ENCODE measurements around a stretch of chr3.

DNA sequence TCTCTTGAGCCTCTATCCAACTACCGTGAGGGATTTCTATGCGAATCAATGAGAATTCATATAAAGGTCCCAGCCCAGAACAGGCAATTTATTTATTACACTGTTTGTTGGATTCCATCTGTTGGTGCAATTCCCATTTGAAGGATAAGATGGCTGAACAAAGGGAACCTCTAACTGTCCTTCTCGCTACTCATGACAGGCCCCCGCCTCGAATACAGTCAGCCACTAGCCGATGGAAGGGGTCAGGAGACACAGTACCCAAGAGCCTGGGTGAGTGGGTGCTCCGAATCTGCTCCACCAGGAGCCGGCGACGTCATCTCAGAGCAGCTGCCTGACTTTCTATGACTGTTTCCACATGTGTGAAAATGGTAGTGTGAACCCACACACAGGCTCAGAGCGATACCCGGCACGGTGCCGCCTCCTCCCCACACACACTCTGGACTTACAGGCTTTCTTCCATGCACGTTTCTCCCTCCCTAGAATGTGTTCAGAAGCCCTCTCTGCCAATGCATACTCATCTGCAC, 30.0 kb downstream of the VGLL4 start:
- PRO-cap, result no peak

- PRO-cap, result no peak
These were observed 76.2 kb downstream of the TAMM41 start for GRCh38 chr3:11770455-11770853.

DNA sequence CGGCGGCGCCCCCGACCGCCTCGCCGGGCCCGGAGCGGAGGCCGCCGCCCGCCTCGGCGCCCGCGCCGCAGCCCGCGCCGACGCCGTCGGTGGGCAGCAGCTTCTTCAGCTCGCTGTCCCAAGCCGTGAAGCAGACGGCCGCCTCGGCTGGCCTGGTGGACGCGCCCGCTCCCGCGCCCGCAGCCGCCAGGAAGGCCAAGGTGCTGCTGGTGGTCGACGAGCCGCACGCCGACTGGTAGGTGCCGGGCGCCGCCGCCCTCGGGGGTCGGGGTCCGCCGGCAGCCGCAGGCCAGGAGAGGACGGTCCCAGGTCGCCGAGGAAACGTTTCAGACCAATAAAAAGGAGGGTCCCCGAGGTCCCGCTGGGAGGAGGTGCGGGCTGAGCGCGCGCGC, 502 bp downstream of the SYN2 start:
- PRO-cap, result no peak

DNA sequence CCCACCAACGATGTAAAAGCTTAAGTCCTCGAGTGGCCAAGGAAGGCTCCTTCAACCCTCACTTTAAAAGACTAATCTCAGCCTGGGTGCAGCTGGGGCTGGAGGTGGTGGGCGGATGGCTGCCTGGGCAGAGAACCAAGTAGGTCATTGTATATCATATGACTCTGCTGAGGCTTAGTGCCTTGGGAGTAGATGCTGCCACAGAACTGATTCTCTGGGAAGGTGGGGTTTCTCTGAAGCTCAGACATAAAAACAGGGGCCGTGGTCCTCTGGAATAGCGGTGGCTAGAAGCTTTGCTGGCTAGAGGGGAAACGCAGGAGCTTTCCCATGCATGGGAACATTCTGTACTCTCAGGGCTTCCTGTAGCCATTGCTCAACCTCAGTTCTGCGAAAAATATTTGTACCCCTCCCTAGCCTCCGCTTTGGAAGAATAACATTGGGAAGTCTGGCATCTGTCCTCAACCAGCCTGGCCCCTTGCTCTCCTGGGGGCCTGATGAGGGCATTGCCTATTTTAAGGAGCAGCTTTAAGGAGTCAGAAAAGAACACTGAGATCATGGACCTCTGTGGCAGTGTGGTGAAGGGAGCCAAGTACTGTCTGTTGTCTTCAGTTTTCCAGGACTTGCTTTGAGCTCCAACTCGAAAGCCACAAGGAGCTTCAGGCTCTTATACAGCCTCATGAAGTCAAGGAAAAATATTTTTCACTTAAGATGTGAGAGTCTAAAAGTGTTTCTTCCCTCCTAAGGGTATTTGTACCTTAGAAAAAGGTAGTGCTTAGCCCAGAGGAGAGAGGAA, 14.6 kb downstream of the TIMP4 start:
- PRO-cap, result no peak

DNA sequence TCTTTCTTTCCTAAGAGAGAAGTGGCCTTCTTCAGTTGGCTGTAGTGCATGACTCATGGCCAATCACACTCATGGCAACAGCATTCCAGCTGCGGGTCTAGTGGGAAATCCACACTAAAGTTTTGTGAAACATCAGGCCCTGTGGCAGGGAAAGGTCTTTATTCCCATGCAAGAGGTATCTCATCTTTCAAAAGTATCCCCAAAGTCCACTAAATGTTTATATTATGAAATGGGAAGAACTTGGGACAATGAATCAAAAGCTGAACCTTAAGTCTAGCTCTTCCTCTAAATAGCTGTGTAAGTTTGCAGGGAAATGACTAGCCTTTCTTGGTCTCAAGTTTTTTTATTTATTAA, 11.7 kb upstream of the TIMP4 start:
- PRO-cap, result no peak

GRCh38 chr3:12740983-12741593, 18.0 kb downstream of the TMEM40 start:
- PRO-cap, result no peak

GRCh38 chr3:12833196-12834315, 7.8 kb downstream of the RPL32 start:
- PRO-cap, result no peak

DNA sequence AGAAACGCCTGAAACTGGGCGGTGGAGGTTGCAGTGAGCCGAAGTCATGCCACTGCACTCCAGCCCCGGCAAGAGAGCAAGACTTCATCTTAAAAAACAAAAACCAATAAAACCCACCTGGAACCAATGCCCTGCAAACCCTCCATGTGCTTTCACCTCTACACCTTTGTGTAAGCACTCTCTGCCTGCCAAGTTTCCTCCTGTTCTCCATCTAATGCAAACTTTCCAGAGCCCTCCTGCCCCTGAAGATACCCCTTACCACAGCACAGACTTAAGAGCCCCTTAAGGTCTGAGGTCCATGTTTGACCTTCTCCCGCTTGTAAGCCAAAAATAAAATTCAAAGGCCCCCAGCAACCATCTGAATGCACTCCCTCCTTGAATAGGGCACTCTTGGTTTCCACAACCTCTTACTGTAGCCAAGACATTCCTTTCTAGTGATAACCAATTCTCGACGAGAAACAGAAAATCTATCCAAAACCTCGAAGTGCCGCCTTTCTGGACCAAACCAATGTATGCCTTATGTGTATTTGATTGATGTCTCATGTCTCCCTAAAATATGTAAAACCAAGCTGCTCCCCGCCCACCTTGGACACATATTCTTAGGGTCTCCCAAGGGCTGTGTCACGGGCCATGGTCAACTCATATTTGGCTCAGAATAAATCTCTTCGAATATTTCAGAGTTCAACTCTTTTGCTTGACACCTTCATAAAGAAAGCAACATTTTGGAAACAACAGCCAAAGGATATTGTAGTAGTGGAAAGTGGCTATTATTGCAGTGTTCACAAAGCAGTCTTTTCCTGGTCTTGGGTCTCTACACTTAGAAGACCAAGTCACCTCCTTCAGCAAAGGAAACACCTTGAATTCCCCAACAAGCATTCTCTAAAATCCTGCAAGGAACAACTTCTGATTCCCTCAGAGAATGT, 2.8 kb downstream of the RPL32 start:
- PRO-cap, result no peak

- PRO-cap, result no peak
These were observed 356 bp upstream of the RPL32 start for GRCh38 chr3:12841759-12842082.

GRCh38 chr3:12881791-12882295, 40.5 kb upstream of the RPL32 start:
- PRO-cap, result no peak

DNA sequence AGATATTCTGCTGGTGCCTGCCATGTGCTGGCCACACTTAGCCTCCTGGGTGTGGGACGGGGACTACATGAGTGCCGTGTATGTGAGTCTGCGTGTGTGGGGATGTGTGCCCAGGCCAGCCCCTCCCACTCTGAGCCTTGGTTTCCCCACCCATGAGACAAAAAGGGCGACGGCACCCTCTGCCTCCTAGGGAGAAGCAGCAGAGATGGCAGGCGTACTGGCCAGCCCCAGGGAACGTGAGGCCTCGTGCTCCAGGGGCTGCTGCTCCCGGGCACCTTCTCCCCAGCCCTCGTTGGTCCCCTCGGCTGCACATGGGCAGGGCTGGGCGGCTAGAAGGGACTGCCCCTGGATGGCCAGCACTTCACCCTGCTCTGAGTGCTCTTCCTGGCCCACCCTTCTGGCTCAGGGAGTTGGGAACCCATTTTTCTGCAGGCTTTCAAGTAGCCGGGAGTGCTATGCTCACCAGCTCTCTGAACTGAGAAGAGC, 82.2 kb upstream of the RPL32 start:
- PRO-cap, result no peak

- PRO-cap, result unidirectional peak, plus-strand start at chr3:12938692
These were observed 97.0 kb upstream of the RPL32 start for GRCh38 chr3:12938206-12938916.

DNA sequence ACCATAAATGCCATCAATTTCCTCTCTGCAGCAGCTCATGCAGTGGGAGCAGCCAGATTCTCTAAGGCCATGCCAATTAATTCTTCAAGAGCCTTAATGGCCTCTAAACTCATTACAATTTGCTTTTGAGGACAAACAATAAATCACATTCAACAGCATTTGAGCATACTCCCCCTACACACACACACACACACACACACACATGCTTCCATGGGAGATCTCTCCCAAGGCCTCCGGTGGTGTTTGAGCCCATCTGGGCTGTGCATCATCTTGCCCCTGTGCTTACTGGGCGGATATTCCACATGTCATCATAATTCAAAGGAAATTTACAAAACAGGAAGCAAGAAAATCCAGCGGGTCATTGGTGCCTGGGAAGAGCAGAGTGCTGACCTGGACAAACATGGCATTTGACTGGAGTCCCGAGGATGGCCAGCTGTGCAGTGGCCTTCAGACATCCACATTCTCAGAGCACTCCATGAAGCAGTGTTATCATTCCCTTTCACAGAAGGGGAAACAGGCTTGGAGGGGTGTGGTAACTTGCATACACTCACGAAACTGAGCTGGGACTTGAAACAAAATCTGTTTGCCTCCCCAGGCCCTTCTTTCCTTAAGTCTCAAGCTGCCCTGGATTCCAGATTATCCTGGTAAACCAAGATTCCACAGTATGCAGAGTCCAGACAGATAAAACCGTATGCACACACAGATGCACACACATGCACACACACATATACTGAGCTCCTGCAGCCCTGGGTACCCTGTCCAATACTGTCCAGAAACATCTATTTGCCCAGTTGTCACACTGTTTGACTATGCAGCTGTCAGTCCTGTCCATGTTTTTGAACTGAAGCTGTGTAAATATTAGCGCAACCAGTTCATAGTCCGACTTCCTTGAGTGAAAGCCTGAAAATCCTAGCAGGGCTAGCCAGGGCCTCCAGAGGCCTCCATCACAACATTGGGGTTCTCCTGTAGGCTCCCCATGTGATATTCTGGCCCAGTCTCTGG, 108.8 kb downstream of the IQSEC1 start:
- PRO-cap, result bidirectional peak, plus-strand start at position 361 of the sequence, minus-strand start at position 245 of the sequence

DNA sequence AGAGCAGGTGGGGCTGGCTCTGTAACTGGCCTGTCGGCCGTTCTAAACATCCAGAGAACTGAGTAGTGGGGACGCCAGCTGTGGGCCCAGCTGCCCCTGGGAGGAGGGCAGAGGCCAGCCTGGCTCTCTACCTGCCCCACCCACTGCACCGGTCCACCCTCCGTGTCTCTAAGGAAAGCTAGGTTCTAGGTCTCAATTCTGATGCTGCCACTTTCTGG, 66.0 kb downstream of the IQSEC1 start:
- PRO-cap, result no peak

GRCh38 chr3:13149841-13150040, 76.5 kb upstream of the IQSEC1 start:
- PRO-cap, result no peak

DNA sequence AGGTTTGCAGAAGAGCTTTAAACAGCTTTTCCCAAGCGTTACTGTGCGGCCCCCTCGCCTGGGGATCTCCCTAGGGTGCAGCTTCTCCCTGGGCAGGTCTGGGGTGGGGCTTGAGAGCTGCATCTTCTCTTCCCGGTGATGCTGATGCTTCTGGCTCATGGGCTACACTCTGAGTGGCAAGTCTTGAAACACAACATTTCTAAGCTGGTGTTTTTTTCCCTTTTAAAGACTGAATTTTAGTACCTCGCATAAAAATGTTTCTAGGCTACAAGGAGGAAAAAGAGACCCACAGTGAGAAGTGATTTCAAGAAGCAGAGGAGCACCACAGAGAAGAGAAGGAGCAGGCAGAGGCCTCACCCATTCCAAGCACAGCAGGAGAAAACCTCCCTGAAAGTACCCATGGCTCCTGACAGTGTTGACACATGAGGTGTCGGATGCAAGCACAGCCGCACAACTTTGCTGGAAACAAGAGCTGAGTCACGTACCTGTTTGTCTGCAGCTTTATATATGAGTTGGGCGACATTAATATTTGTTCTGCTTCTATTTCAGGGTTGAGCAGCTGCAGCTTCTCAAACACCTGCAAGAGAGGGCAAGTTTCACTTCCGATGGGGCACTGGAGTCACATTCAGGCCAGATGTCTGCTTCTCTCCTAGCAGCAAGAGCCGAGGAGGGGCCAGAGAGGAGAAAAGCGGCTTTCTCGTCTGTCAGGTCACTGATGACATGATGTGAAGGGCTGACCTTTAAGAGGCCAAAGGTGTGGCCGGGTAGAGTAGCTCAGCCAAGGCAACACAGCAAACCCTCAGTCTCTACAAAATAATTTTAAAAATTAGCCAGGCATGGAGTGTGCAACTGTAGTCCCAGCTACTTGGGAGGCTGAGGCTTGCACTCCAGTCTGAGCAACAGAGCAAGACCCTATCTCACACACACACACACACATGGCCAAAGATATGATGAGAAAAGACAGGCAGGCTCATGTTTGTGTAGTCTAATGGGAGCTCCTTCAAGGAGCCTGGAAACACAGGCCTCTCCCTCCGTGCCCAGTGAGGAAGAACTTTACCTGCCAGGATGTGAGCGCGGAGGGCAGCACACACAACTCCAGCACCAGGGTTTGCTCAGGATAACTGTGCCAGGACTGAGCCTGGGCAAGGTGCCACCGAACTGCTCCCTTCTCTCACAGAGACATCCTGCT, 87.9 kb downstream of the NUP210 start:
- PRO-cap, result no peak

- PRO-cap, result no peak
These were observed 67.3 kb downstream of the NUP210 start for GRCh38 chr3:13352721-13353262.

DNA sequence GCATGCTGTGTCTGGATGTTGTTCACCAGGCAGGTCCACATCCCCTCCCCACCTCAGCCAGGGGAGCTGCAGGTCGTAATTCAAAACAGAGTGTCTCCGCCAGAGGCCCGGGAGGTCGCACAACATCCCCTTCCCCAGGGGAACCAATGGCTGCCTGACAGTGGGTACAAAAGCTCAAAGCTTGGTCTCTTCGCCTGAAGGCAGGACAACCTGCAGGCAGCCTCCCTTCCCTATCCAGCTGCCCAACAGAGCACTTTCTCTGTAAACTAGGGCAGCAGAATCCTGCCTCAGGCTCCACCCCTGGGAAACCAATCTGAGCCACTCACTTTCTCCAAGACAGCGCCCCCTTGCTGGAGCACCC, 3.9 kb downstream of the NUP210 start:
- PRO-cap, result no peak

- PRO-cap, result no peak
These were observed 18.7 kb upstream of the HDAC11 start for GRCh38 chr3:13461450-13461804.

GRCh38 chr3:13504527-13505213, 24.6 kb downstream of the HDAC11 start:
- PRO-cap, result no peak

Measured in tibial artery (tissue), 1 donor.